Sciatic nerve (tissue), 1 donor: ENCODE measurements around a stretch of chr17.

DNA sequence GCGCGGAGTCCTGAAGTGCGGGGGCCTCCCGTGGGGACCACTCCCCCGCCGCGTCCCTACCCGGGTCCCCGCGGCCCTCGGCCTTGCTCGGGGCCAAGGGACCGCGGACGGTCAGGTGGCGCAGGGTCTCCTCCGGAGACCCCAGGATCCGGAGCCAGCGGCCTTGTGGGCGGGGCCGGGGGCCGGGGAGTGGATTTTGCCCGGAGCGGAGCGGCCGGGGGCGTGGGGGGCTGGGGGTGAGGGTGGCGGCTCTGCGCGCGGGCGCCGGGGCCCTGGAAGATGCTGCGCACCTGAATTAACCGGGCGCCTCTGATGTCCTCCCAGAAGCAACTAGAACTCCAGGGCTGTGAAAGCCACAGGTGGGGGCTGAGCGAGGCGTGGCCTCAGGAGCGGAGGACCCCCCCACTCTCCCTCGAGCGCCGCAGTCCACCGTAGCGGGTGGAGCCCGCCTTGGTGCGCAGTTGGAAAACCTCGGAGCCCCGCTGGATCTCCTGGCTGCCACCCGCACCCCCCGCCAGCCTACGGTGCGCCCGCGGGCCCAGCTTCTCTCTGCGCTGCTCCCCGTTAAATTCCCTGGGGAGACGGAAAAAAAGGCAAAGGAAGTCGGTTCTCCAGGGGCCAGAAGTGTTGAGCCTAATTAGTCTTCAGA is 489 bp downstream of the SLC26A11 start:
- PRO-cap, result unidirectional peak, plus-strand start at position 223 of the sequence; bidirectional peak, plus-strand start at position 432 of the sequence, minus-strand start at position 332 of the sequence

- PRO-cap, result no peak
Measured at GRCh38 chr17:80223584-80224601, 3.7 kb downstream of the SLC26A11 start.

GRCh38 chr17:80265110-80265881 is 4.6 kb downstream of the RNF213 start:
- PRO-cap, result no peak

GRCh38 chr17:80270636-80271523 is 10.2 kb downstream of the RNF213 start:
- PRO-cap, result no peak

- PRO-cap, result no peak
Measured at GRCh38 chr17:80283072-80283922, 22.6 kb downstream of the RNF213 start.

DNA sequence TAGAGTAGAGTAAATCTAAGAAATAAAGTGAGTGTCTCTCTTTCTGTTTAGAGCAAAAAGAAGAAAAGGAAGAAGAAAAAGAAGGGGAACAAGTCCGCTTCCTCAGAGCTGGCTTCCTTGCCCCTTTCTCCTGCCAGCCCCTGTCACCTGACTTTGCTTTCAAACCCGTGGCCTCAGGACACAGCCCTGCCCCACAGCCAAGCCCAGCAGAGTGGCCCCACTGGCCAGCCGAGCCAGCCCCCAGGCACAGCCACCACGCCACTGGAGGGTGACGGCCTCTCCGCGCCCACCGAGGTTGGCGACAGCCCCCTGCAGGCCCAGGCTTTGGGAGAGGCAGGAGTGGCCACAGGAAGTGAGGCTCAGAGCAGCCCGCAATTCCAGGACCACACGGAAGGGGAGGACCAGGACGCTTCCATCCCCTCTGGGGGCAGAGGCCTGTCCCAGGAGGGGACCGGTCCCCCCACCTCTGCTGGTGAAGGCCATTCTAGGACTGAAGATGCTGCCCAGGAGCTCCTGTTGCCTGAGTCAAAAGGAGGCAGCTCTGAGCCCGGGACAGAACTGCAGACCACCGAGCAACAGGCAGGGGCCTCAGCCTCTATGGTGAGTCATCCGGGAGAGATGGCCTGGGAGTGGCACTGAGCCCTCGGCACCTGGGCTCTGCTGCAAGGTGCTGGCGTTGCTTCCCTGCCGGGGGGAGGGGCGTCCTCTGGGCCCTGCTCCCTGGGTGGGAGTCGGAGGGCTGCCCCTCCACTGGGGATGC is 27.3 kb downstream of the RNF213 start:
- PRO-cap, result no peak

DNA sequence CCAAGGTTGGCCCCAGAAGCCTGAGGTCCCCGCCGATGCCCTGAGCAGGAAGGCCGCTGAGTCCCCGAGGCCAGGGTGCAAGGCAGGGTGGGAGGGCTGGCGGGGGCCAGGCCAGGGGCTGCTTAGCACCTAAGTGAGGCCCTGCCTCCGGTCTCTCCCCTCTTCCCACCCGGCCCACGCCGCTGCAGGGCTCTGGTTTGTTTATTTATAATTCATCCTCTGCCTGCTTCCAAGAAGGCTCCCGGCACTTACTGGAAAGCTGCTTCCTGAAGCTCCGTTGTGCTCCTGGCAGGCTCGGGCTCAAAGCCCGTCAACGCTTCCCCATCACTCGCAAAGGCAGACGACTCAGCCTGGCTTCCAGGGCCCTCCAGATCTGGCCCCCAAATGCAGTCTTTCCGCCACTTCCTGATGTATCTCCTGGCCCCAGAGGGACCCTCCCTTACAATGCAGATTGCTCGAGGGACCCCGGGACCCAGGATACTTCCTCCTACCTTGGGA is 26.1 kb downstream of the NPTX1 start:
- PRO-cap, result bidirectional peak, plus-strand start at position 313 of the sequence, minus-strand start at position 194 of the sequence

DNA sequence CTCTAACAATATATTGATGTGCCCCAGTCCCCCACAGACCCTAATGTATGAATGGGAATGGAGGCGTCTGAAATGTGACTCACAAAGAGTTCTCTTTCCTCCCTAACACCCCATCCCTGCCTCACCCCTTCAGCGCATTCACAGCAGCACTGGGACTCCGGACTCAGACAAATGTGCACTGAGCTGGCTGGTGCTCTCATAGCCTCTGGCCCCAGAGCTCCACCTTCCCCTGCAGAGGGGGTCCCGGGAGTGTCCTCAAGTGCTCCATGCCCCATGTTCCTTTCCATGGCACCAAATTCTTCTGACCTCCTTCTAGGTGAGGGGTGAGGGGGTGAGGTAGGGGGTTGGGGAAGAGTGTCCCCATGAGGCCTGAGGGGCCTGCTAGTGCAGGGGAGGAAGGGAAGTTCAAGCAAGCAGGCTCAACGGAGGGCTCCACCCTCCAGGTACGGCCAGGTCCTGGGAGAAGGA is 20.6 kb downstream of the NPTX1 start:
- PRO-cap, result no peak

DNA sequence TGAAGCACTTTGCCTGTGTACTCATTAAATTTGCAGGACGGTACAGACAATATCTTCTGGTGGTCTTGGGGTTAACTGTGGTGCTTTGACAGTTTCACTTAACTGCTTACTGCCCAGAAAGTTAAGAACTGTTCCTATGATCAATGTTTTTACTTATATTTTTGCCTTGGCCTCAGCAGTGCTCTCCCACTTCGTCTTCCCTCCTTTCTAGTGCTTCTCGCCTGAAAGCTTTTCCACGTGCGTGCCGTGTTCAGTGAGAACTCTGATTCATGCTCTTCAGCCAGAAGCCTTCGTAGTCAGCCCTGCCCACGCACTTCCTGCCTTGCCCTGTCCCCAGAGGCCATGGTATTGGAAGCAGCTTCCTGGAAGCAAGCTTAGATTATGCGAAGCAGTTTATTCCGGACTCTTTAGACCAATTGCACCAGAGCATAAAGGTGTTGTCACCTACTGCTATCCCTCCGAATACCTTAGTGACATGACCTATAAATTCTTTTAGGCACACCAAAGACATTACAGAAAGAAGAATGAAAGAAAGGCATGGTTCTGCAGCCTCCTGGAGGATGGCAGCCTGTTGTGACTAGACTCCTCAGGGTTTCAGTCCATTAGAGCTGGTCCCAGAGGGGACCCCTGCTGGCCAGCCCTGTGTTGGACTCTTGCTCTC is 105.1 kb downstream of the RPTOR start:
- PRO-cap, result no peak

GRCh38 chr17:80718428-80718975 is 173.9 kb downstream of the RPTOR start:
- PRO-cap, result no peak

DNA sequence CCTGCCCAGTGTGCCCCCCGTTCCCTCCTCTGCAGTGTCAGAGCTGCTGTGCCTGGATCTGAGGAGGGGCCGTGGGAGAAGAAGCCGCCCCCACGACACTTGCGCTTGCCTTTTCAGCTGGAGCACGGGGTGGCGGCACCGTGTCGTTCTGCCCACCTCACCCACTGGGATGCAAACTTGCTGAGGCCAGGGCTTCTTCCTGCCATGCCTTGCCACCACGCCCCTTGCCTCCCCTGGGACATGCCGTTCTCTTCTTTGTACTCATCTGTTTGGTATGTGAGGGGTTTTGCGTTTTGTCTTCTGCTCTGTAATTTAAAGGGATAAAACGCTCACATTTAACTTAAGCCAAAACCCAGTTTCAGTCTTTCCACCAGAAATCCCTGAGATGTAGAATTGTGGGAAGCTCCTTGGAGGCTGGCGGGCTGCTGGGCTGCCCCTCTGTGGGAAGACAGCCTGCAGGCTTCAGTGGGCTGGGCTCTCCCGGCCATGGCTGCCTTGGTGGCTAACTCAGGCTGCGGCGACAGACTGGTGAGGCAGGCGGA is 180.2 kb downstream of the RPTOR start:
- PRO-cap, result no peak

- PRO-cap, result no peak
Measured at GRCh38 chr17:80738183-80738682, 193.6 kb downstream of the RPTOR start.

GRCh38 chr17:80739214-80739789 is 194.7 kb downstream of the RPTOR start:
- PRO-cap, result no peak

DNA sequence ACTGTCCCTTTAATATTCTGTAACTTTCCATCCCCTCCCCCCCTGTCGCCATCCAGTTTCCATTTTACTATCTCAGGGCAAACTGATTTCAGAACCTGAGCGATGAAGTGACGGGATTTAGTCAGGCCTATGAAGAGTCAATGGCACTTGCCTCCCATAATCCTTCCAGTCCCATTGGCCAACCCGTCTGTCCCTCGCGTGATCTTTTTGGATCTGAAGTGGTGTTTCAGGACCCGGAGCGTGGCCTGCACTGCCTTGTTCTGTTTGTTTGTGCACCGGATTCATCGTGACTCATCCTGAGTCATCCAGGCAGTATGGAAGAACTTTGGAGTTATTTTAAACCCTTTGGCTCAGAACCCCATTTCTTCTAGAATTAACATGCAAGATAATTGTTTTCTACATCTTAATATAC is 199.8 kb upstream of the CHMP6 start:
- PRO-cap, result no peak

GRCh38 chr17:80824548-80824898 is 167.1 kb upstream of the CHMP6 start:
- PRO-cap, result no peak

DNA sequence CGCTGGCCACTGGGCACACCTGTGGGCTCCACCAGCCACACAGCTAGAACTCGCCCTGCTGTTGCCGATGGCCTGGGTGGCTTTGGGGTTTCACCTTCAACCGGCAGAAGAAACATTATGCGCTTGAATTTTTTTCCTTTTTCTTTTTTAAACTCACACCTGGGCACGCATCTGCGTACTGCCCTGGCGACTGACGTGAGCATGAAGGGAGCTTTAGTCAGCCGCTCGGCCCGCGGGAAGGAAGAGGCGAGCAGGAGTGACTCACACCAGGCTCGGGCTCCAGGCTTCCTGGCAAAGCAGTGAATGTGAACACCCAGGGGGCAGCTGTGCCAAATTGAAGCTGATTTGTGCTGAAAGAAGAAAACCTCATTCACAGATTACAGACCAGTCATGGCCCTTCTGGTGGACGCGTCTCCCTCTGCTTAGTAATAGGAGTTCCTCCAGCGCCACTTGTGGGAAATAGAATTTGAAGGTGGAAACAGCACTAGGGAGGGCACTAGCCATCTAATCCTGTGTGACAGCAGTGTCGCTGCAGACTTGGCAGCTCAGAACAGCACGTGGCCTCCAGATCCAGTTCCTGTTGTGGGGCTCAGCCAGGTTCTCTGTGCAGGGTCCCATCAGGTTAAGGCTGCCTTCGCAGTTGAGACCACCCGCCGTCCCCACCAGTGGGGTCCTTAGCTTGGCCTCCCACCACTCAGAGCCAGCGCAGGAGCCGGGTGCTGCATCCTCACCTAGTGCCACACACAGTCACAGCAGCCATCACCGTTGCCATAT is 164.7 kb upstream of the CHMP6 start:
- PRO-cap, result no peak

DNA sequence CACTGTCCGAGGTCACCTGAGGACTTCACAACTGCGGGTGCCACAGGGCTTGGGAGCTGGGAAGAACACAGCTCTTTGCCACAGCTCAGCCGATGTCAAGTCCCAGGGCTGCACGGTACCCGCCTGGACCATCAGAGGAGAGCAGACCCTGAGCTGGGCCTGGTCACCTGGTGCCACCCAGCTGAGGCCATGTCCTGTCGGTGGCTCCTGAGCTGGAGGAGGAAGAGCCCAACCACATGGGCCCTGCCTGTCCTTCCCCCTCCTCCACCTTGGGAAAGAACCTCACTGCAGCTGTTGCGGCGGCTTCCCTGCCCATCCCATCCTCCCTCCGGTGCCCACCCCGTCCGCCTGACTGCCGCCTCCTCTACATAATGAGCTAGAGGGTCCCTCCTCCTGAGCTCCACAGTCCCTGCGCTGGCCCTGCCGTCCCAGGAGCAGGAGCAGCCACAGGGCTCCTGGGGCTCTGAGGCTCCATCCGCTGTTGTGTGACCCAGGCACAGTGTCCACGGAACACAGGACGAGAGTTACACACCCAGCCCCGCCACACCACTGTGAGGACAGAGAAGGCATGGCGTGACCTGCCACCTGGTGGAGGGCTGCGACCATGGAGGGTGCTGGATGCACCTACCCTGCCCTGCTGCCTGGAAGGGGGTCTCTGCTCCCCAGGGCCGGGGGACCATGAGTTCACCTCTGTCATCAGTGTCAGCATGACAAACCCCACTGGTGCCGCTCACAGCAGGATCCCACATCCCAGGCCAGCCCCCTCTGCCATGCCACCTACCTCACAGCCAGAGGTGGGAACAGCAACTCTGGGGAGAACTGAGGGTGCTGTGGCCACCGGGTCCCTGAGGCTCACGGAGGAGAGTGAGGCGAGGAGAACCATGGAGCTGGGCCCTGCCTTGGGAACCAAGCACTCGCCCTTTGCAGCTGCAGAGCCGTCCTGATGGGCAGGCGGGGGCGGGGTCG is 21.4 kb upstream of the CHMP6 start:
- PRO-cap, result no peak

- PRO-cap, result no peak
Measured at GRCh38 chr17:81003539-81003945, 11.9 kb downstream of the CHMP6 start.

DNA sequence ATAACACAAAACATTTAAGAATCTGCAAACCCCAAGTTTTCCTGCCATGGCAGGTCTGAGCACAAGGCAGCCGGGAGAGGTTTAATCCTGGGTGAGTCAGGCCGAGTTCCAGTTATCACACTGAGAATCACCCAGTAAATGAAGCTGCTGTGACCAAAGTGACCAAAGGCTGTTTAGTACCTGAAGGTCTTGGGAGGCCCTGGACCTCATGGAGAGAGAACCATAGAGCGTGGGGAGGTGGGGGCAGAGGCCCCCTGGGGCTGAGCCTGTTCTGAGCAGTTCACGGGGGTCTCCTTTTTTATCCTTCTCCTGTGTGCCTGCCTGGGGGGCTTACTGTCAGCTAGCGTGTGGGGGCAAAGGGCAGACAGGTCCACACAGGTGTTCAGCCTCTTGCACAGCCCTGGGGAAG is 15.7 kb upstream of the BAIAP2 start:
- PRO-cap, result no peak

- PRO-cap, result bidirectional peak, plus-strand start at chr17:81037647, minus-strand start at chr17:81037613; unidirectional peak, minus-strand start at chr17:81037762
Measured at GRCh38 chr17:81036992-81037925, 2.3 kb downstream of the BAIAP2 start.